Endometrial microvascular endothelial cells (primary cell): Measurements from ENCODE around the gene MEIS2.

DNA sequence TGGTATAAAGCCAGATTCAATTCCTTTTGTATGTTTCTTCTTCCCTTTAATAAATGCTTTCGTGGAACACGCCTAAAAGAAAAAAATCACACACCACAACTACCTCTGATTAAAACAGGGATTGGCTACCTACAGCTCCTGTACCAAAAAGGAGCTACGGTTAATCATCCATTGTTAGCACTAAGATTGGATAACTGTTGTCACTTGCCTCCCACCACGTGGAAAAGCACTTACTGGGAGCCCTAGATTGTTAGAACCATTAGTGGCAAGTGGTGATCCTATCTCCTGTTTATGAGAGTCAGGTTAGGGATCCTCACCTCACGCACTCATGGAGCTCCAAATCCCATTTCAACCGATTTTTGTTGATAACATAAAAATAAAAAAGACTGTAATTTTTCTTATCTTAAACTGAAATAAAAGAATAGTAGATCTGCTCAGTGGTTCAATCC is 1.0 kb downstream of the ZNF770 start:
- RAMPAGE, long total RNA, result no peak

DNA sequence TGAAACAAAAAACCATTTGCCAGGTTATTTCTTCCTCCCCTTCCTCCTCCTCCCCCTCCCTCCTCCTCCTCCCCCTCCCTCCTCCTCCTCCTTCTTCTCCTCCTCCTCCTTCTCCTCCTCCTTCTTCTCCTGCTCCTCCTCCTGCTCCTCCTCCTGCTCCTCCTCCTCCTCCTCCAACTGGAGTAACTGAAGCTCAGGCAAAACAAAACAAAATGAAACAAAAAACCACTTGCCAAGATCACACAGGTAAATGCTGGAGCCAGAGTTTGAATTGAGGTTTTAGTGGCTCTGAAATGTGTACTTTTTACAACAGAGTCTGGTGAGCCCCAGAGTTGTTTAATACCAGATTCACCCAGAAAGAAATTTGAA is 31.3 kb upstream of the ZNF770 start:
- RAMPAGE, long total RNA, result no peak

DNA sequence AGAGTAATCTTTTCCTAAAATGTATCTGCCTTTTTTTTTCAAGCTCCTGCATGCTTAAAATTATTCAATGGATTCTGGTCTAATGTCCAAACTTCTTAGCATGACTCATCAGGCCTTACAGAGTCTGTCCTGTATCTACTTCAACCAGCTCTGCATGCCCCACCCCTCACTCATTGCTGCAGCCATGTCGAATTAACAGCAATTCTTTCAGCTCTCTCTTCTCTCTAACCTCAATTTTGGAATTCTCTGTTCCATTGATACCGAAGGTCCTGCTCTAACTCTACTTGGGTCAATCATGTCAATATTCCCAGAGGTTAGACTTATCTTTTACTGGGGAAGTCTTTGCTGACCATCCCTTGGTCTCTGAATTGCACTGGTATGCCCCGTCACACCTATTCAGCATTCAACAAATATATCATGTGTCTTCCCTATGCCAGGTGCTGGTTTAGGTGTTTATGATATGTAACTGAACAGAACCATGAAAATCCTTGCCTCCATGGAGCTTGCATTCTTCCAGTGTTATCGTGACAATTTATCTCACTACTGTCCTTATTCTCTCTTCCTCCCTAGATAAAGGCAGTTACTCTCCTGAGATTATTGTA is 88.5 kb upstream of the NANOGP8 start:
- RAMPAGE, long total RNA, result no peak

- RAMPAGE, long total RNA, result no peak
Measured at GRCh38 chr15:35390424-35391113, 155.4 kb downstream of the DPH6 start.

GRCh38 chr15:36336063-36336571 is 243.3 kb upstream of the CDIN1 start:
- RAMPAGE, long total RNA, result no peak

GRCh38 chr15:36791775-36792168 is 212.3 kb downstream of the CDIN1 start:
- RAMPAGE, long total RNA, result no peak

DNA sequence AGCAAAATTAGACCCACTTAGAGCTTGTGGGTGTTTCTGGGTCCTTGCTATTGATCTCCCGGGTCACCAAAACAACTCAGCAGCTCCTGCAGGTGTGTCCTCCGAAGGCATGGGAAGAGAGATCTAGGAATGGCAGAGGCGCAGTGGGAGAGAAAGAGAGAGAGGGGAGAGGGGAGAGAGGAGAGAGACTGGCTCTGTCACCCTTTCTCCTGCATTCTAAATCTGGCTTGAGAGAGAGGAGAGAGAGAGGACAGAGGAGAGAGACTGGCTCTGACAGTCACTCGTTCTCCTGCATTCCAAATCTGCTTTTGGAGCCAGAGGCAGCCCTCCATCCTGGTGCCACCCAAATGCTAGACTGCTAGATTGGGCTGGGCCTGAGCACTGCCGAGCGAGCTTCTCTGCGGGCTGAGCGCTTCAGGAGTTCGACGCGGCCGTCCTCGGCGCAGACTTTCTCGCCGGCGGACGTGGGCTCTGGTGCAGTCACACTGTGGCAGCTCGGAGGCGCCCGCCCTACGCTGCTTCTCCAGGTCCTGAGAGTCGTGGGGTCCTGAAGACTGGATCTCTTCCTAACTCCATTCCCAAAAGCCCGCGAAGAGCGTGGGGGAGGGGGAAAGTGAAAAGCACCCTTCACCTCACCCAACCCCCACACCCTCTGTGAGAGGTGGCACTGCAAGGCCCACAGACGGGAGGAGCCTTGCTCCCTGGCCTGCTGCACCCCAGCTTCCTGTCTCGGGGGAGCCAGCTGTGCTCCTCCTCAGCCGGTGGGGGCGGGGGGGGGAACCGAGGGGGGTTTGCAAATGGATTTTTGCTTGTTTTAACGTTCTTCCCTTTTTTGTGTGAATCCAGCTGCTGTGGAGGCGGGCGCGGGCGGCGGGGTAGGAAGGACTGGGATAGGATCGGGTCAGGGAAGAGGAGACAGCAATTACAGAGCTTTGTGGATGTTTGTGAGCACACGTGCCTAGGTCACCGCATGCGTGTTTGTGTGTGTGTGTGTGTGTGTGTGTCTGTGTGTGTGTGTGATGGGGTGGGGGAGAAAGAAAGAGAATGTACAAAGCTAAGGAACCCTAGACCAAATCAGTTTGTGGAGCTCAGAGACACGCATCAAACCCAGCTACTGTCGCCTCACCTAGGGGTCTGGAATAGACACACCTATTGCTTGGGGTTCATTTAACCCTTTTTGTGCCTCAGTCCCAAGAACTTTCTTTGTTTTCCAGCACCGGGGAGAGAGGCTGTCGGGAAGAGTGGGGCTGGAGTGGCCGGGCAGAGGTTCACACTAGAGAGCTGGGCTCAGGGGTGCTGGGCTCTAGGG is 222.1 kb downstream of the MEIS2 start:
- RAMPAGE, long total RNA, result no peak

DNA sequence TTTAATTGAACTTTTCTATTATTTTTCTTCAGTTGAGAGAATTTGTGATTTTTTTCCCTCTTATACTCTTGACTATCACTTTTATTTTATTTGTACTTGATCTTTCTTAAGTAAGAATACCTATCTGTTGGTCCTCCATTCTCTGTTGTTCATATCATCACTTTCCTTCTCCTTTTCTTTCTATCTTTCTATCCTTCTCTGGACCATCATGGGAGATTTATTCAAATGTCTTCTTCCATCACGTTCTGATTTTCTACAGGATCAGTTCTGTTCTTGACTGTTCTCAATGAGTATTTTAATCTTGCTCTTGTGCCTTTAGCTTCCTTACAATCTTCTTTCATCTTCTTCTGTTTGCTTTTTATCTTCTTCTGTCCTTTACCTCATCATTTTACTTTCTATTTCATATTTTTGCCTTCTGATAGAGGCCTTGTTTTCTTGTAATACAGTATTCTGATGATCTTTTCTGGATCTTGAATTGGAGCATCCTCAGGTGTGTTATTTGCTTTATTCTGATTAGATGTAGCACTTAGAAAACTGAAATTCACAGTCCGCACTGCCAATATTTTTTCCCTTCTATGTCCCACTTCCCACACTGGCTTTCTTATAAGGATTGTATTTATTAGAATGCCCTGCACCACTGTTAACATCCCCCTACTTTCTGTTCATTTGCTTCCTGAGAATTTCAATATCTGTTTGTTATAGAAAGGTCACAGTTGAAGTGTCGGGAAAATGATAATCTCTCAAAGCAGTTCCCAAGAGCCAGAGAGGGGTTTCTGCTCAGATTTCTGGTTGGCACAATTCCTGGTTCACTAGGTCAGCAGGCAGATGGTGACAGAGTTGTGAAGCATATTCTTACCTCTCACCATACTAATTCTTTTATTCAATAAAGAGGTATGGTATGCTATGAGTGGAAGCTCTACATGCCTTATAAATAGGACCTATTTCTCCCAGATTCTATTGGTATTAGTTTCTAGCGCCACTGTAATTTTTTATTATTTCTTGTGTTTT is 115.0 kb downstream of the MEIS2 start:
- RAMPAGE, long total RNA, result no peak

GRCh38 chr15:37098893-37099854 is 1.2 kb downstream of the MEIS2 start:
- RAMPAGE, long total RNA, result no peak

GRCh38 chr15:37099855-37100923 is at the start of gene MEIS2:
TSS of gene MEIS2 (minus strand) at chr15:37100549.
- RAMPAGE, long total RNA, result start-site peak on the minus strand at chr15:37100335-37100440, 13 and 22 reads in 2 replicates

GRCh38 chr15:37101624-37102789 is 1.7 kb upstream of the MEIS2 start:
- RAMPAGE, long total RNA, result no peak

DNA sequence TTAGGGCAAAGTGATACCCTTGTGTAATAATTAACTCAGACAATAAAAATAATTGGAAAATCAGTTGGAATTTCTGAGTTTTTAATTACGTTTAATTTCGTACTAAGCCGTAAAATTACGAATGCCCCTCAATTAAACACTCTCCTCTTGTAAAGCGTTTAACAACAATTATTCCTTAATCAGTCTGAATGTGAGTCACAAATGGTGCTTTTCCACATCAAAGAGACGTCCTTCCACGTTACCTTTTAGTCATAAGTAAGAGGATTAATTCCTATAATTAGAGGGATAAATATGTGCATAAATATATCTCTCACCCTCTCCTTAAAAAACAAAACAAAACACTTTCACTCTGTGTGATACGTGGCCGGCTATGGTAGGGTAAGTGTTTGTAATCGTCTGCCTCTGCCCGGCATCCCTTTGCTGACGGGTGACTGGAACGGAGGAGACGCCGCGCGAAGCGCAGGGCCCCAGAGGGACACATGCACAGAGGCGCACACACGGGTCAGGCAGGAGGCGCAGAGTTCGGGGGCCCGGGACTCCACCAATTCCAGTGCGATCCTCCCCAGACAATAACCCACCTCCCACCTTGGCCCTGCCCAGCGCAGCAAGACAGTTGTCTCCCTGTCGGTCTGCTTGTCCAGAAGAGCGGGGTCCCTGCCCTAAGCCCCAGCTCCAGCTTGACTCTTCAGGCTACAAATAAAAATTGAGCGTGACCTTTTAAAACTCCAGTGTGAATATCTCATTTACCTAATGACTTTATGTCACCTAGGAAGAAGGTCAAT is 9.8 kb upstream of the MEIS2 start:
- RAMPAGE, long total RNA, result no peak

- RAMPAGE, long total RNA, result no peak
Measured at GRCh38 chr15:37901962-37902452, 32.4 kb upstream of the TMCO5A start.

DNA sequence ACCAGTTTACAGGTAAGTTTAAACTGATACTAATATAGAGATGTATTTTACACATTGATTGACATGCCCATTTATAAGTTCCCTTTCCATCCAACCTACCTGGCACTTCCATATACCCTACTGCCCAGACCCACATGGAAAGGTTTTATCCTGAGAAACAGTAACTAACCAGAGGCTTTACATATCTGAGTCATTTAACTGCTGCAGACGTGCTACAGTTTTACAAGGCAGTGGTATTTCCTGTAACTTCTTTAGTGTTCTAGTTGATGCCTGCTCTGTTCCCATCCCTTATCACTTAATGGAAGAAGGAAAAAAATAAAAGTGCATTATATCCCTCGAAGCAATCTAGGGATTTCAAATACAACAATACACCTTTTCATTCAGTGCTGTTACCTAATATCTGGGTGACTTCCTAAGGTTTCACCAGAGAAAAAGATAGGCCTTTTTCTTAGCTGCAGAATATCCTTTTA is 107.1 kb downstream of the TMCO5A start:
- RAMPAGE, long total RNA, result no peak

DNA sequence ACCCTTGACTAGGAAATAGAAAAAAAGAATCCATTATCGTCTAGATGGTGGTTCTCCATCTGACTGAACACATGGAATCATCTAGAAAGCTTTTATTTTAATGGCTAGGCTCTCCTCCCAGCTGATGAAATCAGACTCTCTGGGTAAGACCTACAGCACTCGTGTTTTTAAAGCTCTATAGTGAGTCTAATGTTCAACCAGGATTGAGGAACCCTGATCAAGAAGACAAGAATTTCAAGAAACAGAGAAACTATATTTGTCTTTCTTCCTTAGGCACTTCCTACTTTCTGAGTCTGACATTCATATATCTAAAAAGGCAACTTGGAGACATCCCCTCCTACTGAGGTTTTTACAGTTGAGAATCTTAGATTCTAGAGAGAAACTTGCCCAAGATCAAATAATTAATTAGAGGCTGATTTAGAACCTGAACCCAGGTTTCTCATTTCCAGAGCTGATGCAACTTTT is 118.8 kb downstream of the TMCO5A start:
- RAMPAGE, long total RNA, result no peak

- RAMPAGE, long total RNA, result no peak
Measured at GRCh38 chr15:38072510-38073476, 138.4 kb downstream of the TMCO5A start.

DNA sequence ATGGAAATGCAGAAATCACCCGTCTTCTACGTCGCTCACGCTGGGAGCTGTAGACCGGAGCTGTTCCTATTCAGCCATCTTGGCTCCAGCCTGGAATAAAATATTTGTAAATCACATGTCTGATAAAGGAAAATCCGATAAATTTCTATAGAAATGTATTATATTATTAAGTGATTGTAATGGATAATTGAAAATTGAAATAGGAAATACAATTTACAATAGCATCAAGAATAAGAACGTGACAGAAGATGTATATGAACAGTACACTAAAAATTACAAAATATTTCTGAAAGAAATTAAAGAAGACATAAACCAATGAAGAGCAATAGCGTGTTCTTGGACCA is 109.9 kb upstream of the SPRED1 start:
- RAMPAGE, long total RNA, result no peak

DNA sequence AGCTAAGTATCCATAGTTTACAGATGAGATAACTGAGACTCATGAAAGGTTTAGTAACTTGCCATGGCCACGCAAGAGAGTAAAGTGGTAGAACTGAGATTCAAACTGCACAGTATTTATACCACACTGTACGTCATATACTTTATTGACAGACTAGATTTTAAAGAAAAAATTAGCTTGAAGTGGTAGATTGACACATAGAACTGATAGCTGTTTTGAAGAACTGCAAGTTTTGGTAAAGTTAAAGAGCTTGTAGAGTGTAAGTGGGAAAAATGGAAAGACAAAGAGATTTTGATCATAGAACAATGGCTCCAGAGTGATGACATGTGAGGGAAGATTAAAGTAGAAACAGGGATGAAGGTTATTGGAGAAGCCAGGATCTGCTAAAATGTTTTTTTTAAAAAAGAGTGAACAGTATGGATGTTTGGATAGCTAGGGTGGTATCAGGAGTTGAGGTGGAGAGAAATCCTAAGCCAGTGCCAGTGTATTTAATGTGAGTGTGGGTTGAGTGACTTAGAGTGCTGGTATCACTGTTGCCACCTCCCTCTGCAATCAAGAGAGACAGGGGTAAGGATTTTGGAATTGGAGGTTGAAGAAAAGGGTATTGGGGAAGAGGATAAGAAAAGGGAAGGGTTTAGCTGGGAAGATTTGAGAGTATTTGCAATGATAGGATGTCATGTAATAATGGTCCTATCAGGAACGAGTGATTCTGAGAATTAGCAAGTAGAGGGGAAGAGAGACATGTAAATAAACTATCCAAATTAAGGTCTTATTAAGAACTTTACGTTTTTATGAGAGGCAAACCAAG is 11.7 kb downstream of the SPRED1 start:
- RAMPAGE, long total RNA, result no peak

GRCh38 chr15:38557704-38558377 is 6.8 kb downstream of the RASGRP1 start:
- RAMPAGE, long total RNA, result no peak

DNA sequence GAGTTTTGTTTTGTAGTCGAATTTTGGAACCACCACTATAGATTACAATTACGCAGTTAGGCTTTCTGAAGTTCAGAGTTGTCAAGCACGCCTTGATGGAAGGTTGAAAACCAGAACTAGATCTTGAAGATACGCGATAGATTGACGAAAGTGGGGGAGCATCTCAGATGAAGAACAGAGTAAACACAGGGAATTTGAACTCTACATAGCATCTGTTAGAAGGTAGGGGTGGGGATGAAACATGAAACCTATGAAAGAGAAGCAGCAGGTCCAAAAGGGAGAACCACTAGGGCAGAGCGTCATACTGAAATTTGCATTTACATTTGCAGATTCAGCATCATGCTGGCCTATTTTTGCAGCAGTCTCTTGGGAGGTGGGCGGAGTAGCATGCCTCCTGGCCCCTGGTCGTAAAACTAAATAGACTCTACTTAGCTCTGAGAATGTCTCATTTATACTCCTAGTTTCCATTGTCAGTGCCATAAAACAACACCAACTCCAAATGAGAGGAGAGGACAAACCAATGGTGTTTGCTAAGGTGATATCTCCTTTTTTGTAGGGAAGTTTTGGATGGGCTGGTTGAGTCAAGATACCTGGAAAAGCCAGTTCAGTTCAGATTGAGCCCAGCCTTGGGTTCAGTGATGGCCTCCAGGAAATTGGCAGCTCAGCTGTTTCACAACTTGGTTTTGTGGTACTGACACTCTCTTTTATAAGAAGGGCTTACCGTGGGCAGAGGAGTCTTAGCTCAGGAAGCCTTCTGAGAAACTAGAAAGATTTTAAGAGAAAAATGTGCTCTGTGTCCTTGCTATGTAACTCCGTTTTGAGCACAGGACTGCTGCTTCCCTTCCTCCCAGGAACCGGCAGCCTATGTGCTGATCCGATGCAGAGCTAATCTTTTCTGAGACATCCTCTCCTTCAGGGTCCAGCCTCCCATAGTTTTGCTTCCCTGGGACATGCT is 46.3 kb upstream of the RASGRP1 start:
- RAMPAGE, long total RNA, result no peak